Ascending aorta (tissue), 1 donor: ENCODE measurements around a stretch of chr6.

- PRO-cap = no peak
Observed at GRCh38 chr6:156395210-156395909, 381.8 kb upstream of the ARID1B start.

DNA sequence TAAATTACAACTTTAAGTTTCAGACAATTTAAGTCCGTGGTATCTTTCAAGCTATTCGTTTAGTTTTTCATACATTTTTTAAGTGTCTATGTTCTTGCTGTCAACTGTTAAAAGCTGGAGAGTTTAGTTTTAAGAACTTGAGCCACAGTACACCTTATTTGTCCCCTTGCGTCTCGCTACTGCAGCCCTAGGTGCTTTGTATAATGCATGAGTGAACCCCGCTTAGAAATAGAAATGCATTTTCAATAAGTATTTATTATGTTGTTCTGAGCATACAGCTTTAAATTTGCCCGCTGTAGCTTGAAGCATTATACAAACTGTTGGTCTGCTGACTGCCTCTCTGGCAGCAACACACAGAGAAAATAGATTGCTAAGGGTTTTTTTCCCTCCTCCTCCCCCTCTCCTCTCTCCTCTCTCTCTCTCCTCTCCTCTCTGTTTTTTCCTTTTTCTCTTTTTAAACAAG, 91.0 kb upstream of the ARID1B start:
- PRO-cap = no peak

- PRO-cap = no peak
Observed at GRCh38 chr6:156937294-156937873, 160.2 kb downstream of the ARID1B start.

DNA sequence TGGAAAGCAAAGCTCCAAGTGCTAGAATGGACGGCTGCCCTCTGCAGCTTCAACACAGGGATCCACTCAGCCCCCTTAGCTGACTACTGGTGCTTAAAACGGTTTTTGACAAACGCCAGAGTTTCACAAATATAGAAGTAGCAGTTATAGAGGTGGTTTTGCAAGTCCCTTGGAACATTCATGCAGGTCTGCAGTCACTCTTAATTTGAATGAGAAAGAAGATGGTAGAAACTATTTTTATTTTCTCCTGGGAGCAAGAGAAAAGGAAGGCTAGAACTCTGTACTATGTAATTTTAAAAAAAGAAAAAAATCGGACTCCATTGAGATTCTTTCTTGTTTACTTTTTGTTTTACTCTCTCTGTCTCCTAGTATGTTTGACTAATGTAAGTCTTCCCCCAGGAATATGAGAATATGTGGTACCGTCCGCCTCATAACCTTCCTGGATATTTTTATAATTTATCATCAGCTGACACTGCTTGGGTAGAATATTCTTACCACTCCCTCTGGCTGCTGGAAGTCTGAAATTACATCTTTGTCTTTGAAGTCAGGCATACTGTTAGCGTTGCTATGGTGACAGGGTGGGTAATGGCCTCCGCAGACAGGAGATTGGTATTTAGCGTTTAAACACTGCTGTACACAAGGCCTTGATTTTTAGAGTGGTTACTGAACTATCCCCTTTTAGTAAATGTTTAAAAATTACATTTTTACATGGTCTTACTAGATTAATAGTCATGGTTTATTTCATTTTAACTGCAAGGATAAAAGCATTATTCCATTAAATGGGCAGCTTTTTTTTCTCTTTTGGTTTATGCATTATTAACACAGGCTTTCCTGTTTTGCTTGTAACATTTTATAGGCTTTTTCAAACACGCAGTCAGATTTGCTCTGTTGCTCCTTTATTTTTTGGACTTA, 176.3 kb downstream of the ARID1B start:
- PRO-cap = no peak

DNA sequence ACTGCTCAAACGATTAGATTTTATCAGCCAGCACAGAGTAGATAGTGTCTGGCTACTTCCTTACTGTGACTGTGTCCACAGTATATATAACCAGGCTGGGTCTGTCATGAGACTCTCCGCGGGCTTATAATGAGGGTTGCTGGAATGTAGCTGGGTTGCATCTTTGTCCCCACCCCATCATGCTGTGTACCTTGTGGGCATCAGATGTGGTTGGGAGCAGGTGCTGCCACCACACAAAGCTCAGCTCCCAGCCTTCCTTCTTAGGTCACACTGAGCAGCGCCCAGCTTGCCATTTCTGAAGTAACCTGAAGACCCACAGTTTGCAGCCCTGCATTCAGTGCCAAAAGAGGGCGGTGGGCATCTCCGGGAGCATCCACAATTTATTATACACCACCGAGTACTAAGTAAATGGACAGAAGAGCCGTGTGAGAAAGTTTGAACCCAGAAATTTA, 140.4 kb downstream of the TMEM242 start:
- PRO-cap = no peak

- PRO-cap = unidirectional peak, plus-strand start at chr6:157198674
Observed at GRCh38 chr6:157198150-157199152, 124.9 kb downstream of the TMEM242 start.

DNA sequence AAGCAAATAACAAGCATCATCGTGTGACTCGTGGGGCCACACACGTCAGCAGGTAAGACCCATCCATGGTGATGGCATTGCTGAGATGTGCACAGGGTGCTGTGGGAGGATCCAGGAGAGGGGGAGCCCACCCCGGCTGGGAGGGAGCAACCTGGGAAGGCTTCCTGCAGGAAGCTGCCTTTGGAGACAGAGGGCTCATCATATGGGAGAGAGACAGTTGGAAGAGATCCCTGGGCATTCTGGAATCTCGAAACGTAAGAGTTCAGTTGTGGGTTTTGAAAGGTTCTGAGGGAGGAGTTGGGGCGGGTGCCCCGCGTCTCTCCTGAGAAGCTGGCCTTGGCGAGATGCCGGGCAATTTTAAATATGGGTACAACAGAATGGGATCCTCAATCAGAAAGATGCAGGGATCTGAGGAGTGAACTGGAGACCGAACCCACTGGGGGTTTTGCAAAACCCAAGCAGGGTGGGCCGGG, 106.5 kb downstream of the TMEM242 start:
- PRO-cap = no peak

GRCh38 chr6:157486629-157487175, 105.7 kb downstream of the ZDHHC14 start:
- PRO-cap = no peak

DNA sequence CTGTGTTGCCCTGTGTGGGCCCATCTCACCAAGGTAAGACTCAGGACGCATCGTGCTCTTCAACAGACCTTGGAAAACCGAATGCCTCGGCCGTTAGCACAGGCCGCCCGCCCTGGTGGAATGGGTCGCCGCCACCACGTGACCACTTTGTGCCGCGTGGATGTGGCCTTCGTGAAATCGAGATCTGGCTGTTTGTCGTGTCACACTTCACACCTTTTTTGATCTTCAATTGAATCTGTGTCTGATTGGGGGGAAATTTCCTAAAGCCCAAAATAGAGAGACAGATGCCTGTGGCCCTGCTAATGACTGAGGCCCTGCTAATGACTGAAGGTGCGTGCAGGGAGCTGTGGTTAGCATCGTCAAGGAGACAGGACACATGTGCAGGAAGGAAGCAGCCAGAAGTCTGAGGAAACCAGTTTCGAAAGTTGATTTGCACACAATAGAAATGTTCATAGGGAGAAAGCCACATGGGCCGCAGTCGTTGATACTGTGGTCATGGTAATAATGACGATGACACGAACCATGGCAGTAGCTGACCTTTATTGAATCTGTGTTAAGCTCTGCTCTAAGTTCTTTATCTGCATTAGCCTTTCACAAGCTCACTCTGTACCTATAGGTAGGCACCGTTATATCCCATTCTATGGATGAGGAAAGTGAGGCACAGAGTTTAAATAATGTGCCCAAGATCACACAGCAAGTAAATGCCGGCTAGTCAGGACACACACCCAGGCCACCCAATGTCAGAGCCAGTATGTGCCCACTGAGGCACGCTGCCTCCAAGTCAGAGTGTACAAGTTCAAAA, 175.5 kb upstream of the SNX9 start:
- PRO-cap = no peak

- PRO-cap = unidirectional peak, minus-strand start at chr6:157717629
Observed at GRCh38 chr6:157717572-157717936, 105.5 kb upstream of the SNX9 start.

- PRO-cap = no peak
Observed at GRCh38 chr6:157719424-157719698, 103.7 kb upstream of the SNX9 start.

GRCh38 chr6:157725541-157725740, 97.6 kb upstream of the SNX9 start:
- PRO-cap = no peak

DNA sequence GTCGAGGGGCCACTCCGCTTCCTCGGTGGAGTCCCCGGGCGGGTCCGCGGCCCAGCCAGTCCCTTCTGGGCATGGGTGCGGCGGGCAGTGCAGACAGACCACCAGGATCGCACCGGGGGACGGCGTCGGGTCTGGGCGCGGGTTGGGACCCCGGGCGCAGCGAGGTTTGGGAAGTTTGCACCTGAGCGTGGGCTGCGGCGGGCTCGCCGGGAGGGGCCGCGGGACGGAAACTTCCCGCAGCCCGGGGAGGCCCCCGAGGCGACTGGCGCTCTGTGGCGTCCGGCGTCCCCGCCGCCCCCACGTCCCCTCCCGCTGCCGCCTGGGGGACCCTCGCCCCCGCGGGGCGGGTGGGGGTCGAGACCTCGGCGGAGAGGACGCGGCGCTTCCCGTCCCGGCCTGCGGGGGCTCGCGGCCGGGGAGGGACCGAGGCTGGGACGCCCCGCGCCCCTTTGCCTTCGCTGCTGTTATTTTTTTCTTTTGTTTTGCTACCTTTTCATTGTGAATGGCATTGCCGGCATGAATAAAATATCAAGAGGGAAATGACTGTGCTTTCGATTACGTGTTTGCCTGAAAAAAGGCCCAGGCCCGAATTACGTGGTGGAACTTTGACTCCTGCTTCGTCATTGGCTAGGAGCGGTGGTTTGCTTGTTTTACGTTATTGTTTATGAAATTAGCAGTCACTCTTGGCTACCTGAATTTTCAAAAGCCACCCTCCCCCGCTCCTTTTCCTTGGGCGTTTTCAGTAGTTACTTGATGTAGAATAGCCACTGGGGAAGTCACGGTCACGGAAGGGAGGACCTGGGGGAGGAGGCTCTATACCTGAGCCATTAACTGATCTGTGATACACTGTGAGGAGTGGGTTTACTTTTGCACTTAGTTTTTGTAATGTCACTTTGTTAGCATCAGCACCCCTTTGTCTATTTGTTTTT, 764 bp downstream of the SNX9 start:
- PRO-cap = unidirectional peak, minus-strand start at position 530 of the sequence; unidirectional peak, minus-strand start at position 565 of the sequence; unidirectional peak, minus-strand start at position 569 of the sequence

DNA sequence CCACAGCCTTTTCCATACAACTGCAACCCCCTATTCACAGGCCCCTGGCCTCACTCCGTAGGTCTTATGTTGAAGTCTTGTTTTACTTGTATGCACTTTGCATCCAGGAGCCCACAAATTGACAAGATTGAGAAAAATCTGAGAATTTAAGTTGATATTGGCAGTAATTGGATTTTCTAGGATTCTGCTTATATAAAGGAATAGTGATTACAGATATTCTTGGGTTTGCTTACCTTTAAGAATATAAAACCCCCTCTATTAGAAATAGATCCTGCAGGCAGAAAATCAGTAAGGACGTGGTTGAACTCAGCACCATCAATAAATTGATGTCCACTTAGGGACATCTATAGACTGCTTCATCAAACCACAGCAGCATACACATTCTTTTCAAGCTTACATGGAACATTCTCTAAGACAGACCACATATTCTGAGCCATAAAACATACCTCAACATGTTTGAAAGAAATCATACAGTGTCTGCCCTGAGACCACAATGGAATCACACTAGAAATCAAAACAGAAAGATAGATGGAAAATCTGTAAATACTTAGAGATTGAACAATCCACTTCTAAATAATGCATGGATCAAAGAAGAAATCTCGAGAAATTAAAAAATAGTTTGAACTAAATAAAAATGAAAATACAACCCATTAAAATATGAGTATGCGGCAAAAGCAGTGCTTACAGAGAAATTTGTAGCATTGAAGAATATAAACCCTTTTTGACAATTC, 51.4 kb downstream of the SNX9 start:
- PRO-cap = no peak

- PRO-cap = no peak
Observed at GRCh38 chr6:157882114-157883018, 59.3 kb downstream of the SNX9 start.

DNA sequence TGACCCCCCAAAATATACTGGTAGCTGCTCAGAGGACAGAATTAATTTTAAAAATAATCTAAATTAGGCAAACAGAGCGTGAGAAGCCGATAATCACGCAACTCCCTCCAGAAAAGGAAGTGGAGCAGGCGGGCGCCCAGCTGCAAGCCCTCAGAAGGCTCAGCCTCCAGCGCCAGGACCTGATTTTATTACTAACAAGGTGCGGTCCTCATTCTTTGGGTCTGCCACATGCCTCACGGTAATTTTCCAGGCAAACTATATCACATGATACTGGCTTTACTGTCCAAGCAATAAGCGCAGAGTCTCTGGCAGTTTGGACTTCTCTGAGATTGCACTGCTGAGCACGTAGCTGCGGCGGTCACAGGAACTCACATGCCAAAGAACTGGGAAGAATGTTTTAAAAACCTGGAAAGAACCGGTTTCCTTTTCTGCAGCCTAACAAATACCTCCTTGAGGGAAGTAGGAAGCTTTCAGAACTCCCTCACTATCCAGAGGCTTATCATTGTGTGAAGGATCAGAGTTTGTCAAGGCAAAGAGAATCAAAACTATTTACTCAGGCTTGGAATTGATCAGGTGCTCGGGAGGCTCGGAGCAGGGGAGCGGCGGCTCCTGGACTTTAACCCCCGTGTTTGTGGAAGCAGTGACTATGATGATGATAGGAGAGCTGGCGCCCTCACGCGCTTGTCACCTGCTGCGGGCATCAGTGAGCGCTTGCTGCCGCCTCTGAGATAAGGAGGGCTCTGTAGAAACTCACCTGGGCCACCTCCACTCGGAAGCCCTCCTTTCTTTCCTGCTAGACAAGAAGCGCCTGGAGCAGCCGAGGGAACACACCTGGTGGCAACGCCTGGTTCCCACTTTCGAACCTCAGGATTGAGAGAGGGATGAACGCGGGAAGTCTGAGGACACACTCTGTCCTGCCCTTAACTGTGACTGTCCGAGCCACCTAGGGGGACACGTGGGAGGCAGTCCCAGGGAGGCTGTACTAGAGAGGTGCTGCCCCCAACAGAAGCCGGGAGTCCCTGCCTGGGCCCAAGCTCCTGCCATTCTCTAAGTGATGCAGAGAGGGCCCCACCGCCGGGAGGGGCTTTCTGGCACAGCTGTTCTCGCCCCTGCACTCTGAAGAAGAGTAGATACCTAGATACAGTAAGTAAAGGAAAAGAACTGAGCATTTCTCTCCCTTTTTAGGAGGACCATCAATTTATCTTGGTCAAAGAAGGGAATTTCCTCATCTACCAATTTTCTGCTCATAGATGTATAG, 27.2 kb upstream of the SYNJ2 start:
- PRO-cap = bidirectional peak, plus-strand start at position 318 of the sequence, minus-strand start at position 223 of the sequence; unidirectional peak, minus-strand start at position 331 of the sequence

- PRO-cap = no peak
Observed at GRCh38 chr6:158011520-158012071, 29.9 kb downstream of the SYNJ2 start.

DNA sequence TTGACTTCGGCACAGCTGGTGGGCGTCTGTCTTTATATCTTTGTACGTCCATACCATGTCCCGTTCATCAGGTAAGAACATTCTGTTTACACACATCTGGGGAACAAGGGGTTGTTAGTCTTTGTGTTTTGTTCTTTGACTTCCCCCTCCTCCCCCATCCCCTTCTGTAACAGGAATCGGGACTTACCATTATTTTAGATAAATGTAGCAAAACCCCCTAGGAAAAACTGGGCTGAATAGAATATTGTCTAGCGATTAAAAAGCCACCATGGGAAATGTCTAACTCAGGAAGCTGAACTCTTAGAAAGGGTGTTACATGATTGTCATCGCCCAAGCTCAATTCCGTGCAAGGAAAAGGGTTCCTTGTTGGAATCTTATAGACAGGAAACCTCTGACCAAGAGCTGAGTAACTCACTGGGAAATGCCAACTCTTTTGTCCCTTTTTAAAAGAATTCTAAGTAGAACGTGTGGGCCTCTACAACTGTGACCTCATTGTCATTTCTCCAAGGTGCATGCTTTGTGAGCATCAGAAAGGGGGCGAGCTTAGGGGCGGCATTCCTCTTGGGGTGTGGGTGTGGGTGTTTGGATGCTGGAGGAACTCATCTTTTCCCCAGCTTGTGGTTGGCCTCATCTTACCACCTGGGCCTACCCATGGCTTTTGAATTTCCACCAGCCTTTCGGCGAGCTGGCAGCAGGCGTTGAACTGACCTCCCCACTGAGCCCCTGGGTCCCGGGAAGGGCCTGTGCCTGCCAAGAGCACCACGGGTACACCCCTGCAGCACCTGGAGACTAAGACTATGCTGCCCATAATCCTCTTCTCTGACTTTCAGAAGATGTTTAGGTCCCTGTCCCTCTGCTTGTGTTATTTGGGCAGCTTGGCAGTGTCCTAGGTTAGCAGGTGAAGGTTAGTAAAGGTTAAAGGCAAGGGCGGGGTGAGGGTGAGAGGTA, 88.2 kb downstream of the SYNJ2 start:
- PRO-cap = no peak

DNA sequence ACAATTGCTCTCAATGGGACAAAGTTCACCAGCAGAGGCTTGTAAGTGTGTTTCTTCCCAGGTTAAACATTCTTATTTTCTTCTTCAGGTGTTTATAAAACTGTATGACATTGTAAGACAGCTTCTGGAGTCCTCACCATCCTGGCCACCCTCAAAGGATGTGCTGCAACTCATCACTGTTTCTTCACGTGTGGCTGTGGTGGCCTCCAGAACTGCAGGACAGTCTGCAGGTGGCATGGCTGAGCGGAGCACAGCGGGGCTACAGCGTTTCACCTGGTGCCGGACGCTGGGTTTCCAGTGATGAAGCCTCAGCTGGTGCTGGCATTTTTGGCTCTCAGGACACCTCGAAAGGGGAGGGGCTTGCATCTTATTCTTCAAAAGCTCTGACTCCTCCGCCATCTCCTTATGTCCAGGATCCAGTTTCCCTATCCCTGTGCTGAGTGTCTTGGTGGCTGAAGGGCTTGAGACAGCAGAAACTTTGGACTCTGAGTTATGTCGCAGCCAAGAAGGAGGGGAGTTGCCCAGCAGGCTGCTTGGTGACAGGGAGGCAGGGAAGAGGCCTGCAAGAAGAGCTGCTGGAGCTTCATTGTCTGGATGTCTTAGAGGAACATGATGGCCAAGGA, 58.5 kb downstream of the GTF2H5 start:
- PRO-cap = no peak

- PRO-cap = no peak
Observed at GRCh38 chr6:158451907-158452763, 107.8 kb upstream of the TMEM181 start.